AG10803 (cell line): ENCODE results near the genes BRI3BP and RAN.

DNA sequence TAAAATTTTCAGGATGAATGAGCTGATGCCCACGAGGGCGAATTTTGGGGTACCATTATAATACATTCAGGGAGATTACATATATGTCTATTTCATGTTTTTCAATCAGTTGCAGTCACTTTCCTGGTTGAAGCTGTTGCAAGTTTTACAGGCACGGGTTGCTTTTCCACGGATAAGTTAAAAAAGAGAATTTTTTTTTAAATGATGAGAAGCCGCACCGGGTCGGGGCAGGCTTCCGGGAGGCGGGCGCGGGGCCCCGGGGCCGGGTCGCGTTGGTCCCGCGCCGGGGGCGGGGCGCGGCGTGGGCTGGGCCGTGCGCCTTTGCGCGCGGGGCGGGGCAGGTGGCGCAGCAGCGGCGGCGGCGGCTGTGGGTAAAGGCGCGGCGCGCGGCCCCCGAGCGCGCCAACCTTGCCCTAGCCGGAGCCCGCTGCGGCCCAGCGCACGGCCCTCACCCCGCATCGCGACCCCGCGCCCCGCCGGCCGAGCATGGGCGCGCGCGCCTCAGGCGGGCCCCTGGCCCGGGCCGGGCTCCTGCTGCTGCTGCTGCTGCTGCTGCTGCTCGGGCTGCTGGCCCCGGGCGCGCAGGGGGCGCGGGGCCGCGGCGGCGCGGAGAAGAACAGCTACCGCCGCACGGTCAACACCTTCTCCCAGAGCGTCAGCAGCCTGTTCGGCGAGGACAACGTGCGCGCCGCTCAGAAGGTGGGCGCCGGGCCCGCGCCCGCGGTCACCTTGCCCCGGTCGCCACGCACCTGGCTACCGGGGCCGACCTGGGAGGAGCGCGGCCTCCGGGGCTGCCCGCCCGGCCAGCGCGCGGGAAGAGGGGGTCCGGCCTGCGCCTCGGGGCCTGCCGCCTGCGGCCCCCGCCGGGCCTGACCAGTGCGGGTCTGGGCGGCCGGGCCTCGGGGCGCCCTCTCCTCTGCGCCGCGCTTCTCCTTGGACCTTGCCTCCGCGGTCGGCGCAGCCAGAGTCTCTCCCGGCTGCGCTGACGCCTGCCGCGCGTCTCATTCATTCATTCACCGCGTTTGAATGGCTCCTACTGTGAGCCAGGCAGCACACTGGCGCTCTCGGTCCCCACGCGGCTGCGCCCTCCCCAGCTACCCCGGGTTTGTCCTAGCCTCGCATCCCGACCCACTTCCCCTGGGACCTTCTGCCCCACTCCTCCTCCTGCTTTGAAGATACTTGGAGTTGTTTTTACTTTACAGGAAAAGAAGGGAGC, at the start of gene BRI3BP:
BRI3BP (plus strand) TSS at position 341 of the 1,216 bp plus-strand sequence.
- RRBS = 2% methylated on average over 39 of the region's 136 CpGs

DNA sequence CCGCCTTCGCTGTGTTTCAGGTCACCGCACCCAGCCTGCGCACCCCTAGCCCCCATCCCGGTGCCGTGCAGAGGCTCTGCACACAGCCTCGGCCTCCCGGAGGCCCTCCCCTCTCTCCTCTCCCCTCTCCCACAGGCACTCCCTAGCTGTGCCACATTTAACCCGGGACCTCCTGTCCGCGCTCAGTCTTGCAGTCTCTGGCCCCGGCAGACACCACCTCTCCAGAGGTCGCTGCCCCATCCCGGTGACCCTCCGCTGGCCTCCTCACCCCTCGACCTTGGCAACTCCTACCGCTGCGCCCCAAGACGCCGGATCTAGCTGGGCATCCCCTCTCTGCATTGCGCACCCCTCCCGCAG, 420 bp upstream of the TMEM132B start:
- RRBS = 8% methylated on average over 21 of the region's 22 CpGs

DNA sequence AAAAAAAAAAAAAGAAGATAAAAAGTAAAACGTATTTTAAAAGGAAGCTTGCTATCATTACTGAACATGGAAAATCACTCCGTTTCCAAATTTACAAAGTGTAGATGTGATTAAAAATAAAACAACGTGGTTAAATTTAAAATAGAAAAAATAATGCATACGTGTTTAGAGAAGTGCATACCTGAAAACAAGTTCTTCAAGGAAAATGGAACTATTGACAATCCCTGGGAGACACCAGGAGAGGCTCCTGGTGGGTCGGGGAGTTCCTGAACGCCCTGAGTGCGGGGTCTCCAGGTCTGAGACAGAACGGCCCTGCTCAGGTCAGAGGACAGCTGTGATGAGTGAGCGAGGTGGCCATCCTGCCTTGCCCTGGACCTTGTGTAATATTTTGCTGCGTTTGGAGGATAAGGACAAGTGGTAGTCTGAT, 796.4 kb downstream of the TMEM132B start:
- RRBS = no CpG with 5 or more reads among the region's 10 CpGs

GRCh38 chr12:126690220-126690586, 1504.0 kb downstream of the TMEM132B start:
- RRBS = no CpG with 5 or more reads among the region's 5 CpGs

GRCh38 chr12:126845133-126845415, 1421.9 kb upstream of the TMEM132C start:
- RRBS = no CpG with 5 or more reads among the region's 3 CpGs

GRCh38 chr12:127488948-127489262, 778.1 kb upstream of the TMEM132C start:
- RRBS = no CpG with 5 or more reads among the region's 3 CpGs

GRCh38 chr12:127528351-127528722, 738.6 kb upstream of the TMEM132C start:
- RRBS = no CpG with 5 or more reads among the region's 6 CpGs

- RRBS = no CpG with 5 or more reads among the region's 9 CpGs
Observed at GRCh38 chr12:128026609-128027784, 240.0 kb upstream of the TMEM132C start.

- RRBS = no CpG with 5 or more reads among the region's 3 CpGs
Observed at GRCh38 chr12:128075871-128076188, 191.1 kb upstream of the TMEM132C start.

DNA sequence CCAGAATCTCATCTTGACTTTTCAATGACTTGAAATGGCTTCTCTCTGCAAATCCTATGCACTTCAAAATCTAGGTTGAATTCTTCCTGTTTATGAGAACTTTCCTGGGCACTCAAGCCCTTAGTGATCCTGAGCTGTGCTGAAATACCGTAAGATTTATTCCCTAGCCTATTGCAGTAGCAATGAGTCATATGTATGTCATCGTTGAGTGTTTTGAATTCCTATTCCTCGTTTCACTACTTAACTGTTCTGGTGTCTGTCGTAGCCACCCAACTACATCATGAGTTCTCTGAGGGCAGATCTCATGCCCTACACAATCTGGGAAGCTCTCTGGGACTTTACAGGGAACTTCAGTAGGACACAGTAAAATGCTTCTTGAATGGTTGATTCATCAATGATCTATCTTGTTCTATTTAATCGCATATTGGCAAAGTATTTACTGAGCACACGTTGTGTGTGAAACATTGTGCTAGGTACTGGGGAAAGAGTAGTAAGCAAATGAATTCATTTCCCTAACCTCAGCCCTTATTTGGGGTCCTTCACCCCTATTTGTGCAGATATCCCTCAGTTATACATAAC, 190.7 kb upstream of the TMEM132C start:
- RRBS = no CpG with 5 or more reads among the region's 6 CpGs

- RRBS = 8% methylated on average over 4 of the region's 6 CpGs
Observed at GRCh38 chr12:128486889-128487283, 219.9 kb downstream of the TMEM132C start.

- RRBS = no CpG with 5 or more reads among the region's 7 CpGs
Observed at GRCh38 chr12:128745934-128746264, 77.9 kb downstream of the SLC15A4 start.

DNA sequence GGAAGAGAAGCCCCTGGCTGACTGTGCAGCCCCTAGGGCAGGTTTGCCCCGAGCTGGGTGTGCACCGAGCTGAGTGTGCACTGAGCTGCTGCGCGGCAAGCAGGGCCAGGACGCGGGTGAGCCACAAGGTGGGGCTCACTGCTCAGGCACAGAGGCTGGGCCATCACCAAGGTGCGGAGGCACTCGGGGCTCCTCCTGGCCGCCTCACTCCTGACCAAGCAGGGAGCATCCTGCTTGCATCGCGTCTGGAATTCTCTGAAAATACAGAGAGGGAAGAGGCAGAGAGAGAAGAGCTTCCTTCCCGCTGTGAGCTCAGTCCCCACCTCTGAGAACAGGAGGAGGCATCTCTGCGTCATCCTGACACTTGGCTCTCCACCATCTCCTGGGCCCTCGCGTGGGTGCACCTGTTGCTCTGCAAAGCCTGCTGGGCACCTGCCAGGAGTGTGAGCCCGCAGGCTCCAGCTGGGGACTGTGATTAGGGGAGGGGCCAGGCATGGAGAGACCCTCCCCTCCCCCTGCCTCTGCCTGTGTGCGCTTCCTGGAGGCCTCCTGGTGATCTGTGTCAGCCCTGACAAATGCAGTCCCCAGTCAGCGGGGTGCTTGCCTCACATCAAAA, 116.3 kb downstream of the GLT1D1 start:
- RRBS = no CpG with 5 or more reads among the region's 18 CpGs

- RRBS = no CpG with 5 or more reads among the region's 18 CpGs
Observed at GRCh38 chr12:130086480-130087050, 75.7 kb upstream of the FZD10 start.

DNA sequence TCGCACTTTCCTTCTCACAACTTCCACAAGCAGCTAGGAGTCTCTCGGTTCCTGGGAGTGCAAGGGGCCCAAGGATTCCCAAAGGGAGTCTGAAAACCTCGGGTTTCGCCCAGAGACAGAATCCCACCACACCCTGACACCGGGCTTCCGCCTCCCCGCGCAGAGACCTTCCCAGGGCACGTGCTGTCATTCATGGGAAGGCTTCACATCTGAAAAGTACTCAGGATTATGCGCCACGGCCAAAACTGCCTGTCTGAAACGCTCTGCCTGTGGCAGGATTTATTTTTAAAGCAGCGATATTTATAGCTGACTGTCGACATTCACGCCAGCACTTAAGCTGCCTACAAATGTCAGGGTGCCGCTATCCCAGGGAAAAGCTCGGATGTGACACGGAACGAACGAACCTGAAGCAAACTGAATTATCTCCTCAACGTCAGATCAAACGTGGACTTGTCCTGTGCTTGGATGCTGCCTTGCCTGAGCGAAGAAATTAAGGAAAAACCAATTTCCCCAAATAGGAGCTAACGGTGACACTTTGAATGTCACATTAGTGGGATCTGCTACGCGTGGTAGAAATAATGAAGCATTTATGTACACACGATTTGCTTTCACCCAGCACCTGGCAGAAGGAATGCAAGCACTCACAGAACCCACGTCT, 154.0 kb downstream of the PIWIL1 start:
- RRBS = no CpG with 5 or more reads among the region's 28 CpGs

DNA sequence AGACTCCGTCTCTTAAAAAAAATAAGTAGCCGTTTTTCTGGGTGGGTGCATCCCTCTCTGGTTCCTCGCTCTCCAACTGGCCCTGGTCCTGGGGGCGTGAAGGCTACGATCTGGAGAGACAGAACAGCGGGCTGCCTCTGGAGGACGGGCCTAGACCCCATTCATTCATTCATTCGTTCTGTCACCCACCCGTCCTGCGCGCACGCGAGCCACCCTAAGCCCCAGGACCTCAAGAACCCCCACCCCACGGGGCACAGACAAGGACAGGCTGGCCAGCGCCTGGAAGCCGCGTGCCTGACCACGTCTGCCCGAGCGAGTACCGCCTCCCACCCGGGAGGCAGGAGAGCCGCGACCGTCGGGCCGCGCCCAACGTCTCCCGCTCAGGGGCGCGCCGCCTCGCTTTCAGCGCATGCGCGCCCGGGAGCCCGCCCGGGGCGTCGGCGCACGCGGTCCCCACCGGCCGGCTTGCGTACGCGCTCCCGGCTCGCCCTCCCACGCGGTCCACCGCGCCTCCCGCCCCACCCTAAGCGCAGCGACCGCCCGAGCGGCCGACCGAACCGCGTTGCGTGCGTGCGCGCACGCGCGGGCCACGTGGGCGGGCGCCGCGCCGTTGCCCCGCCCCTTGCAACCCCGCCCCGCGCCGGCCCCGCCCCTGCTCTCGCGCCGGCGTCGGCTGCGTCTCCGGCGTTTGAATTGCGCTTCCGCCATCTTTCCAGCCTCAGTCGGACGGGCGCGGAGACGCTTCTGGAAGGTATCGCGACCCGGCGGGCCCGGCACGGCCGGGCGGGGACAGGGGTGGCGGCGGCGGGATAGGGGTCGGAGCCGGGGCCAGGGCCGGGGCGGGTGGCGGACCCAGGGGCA, at the start of gene RAN:
RAN (plus strand) TSS at position 691 of the 861 bp plus-strand sequence.
- RRBS = 1% methylated on average over 35 of the region's 116 CpGs

DNA sequence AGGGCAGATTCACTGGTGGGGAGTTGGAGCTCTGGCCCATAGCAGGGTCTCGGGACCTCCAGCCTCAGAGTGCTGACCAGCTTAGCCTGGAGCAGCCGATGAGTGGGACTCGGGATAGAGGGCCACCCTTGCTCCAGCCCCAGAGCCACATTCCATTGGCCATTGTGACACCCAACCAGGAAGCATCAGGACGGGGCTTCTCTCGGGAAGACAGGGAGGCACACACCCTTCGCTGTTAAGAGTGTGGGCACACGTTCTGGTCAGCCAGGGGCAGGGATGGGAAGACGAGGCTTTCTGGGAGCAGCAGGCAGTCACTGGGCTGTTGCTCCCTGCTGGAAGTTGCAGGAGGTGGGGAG, 1.5 kb downstream of the ADGRD1 start:
- RRBS = no CpG with 5 or more reads among the region's 8 CpGs

- RRBS = no CpG with 5 or more reads among the region's 11 CpGs
Observed at GRCh38 chr12:131014879-131015747, 61.4 kb downstream of the ADGRD1 start.

DNA sequence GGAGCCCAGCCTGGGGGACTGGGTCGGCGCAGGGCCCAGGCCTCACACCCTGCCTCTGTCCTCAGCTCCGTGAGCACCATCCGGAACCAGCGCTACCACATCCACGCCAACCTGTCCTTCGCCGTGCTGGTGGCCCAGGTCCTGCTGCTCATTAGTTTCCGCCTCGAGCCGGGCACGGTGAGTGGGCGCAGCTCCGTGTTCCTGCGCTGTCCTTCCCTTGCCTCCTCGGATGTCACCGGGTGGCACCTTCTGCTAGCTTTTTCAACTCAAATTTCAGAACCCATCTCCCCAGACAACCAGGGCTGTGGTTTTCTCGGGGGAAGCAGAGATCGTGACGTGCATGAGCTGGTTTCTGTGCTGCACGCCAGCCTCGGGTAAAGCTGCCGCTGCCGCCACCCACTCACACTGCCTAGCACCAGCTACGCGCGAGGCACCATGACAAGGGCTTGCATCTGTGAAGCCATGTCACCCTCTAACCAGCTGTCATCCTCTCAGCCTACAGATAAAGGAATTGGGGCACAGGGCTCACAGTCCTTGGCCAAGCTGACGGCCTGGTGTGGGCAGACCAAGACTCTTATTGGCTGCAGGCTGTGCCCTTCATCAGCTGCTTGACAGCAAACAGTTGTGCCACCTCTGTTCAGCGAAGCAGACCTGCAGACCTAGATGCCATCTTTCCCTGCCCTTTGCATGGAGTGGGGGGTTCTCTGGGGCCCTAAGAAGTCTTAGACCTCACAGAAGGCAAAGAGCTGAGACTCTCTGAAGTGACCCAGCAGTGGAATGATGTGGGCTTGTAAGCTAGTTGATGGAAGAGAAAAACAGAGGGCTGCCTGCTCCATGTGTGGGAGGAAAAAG, 152.2 kb downstream of the ADGRD1 start:
- RRBS = 87% methylated on average over 12 of the region's 29 CpGs

DNA sequence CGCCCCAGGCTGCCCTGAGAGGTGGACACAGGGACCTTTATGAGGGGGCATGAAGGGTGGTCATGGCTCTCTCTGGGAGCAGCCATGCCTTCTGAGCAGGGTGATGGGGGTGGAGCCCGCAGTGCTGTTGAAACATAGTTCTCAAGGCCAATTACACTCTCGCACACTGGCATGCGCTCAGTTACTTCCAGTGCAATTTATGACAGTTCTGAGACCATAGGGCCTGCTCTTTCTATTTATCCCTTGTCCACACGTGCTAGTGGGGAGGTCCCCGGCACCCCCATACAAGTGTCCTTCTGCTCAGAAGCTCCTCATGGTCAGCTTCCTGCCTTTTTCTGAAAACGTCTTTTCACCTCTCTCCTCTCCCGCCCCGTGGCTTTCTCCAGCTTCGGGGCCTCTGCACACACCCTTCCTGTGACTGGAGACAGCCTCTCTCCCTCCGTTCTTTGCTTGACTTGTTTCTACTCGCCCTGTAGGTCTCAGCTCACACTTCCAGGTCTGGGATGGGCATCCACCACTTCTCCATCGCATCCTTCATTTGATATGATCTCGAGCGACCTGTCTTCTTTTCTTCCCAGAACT, 313.2 kb downstream of the ADGRD1 start:
- RRBS = no CpG with 5 or more reads among the region's 15 CpGs